Hepatocyte (in vitro differentiated cells and primary cell): ENCODE data around the genes INSM1 and NKX2-2.

GRCh38 chr20:19756000-19756623 lies 1.9 kb upstream of the RIN2 start:
- RAMPAGE, long total RNA = no peak
- RRBS = no CpG with 5 or more reads among the region's 15 CpGs

- RAMPAGE, long total RNA = no peak
- RRBS = no CpG with 5 or more reads among the region's 1 CpG
Measured at GRCh38 chr20:19785885-19786204, 27.8 kb downstream of the RIN2 start.

DNA sequence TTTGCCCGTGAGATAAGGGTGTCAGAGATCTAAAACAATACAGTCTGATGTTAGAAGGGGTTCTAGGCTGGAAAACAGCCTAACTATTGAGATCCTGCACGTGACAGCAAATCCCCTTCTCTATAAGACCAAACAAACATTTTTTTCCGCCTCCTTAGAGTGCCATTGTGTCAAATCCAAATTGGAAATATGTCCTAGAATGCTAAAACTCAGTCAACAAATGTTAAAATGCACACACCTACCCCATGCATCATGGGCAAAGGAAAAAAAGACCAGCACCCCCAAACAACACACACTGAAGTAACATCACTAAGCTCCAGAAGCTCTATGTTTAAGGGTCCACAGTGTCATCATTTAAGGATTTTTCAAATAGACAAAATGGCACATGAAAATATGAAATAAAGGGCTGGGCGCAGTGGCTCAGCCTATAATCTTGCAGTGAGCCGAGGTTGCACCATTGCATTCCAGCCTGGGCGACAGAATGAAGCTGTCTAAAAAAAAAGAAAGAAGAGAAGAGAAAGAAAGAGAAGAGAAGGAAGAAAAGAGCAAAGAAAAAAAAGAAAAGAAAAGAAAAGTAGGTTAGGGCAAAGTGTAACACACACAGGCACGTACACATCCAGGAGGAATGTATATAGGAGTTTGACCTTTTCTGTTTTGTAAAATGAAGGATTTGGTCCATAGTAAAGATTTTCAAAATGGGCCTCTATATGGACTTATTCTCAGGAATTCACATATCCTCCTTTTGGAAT lies 37.7 kb downstream of the RIN2 start:
- RAMPAGE, long total RNA = no peak
- RRBS = no CpG with 5 or more reads among the region's 7 CpGs

DNA sequence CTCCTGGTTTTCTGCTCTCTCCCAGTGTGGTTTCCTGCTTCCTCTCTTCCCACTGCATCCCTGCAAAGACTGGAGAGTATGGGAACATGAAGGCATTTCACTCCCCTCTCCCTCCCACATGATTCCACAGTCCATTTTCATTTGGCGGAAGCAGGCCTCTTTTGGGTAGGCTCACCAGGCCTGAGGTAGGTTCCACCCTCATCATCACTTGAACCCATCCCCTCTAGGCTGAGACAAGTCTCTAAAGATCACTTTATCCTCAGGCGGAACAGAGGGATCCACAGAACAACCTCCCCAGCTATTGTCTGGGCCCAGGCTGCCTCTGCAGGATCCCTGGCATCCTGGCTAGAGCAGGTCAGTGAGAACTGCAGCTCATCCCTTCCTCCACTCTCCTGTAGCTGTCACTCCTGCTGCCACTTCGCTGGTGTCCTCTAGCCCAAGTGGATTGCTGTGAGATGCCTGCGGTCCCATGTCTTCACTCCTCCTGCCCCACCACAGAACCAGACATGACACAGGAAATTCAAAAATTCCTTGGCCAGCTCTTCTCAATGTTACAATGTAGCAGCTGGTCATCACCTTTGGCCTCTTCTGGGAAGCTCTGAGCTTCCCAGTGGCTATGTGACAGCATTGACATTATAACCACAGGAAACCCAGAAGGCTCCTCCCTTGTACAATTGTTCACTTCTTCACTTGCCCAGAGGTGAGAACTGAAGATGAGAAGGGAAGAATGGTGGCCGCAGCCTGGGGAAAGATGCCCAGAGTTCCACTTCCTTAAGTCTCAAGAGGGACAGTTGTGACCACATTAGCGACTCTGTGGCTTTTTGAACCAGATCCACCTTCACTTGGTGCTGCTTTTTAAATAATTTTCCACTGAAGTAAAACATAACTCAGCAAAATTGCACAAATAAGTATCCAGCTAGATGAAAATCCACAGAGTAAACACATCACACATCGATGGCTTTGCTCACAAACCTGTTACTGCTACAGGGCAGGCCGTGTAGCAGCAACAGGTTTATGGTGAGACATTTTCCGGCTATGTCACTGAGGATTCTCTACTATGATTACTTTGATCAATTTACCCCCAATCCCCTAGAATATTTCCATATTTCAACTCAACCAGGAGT lies 76.2 kb upstream of the NAA20 start:
- RAMPAGE, long total RNA = no peak
- RRBS = no CpG with 5 or more reads among the region's 9 CpGs

DNA sequence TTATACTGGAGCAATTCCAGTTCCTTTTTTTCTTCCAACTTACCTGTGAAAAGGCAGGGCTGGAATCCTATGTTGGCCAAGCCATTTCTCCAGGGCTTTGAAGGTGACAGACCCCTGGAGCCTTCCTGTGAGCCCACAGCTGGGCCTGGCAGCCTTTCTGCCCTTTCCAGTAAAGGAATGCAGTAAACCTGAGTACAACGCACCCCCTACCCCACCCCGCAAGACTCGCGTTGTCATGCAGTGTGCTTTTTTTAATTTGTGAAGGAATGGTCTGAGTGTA lies 42.9 kb upstream of the NAA20 start:
- RAMPAGE, long total RNA = no peak
- RRBS = no CpG with 5 or more reads among the region's 4 CpGs

DNA sequence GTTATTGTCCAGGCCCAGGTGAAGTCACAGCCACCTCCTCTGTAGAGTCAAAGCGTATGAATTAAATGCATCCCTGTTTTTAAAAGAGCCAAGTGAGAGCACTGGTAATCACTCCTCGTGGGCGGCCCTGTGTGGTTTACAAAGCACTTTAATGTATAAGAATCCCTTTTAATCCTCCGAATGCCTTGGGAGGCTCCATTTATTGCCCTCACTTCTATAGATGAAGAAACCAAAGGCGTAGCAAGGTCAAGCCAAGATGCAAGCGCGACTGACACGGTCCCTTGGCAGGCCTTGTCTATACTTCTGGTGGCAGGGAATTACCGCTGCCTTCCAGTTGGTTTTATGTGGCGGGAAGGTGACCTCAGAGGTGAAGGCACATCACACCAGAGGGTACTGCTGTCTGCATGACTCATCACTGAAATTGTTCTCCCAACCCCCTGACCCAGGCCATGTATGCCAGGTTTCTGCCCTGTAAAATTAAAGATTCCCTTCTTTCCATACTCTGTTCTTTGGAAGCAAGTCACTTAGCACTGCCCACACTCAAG lies 36.2 kb upstream of the NAA20 start:
- RAMPAGE, long total RNA = no peak
- RRBS = no CpG with 5 or more reads among the region's 10 CpGs

- RAMPAGE, long total RNA = no peak
- RRBS = 3% methylated on average over 45 of the region's 105 CpGs
Measured at GRCh38 chr20:20367154-20368164, at the start of gene INSM1. Gene INSM1, plus strand, starts transcription at chr20:20368104.

- RAMPAGE, long total RNA = no peak
- RRBS = no CpG with 5 or more reads among the region's 4 CpGs
Measured at GRCh38 chr20:20504884-20505976, 137.3 kb downstream of the INSM1 start.

GRCh38 chr20:20512271-20513260 lies 144.7 kb downstream of the INSM1 start:
- RAMPAGE, long total RNA = no peak
- RRBS = no CpG with 5 or more reads among the region's 10 CpGs

GRCh38 chr20:20561724-20562665 lies 150.4 kb downstream of the RALGAPA2 start:
- RAMPAGE, long total RNA = no peak
- RRBS = no CpG with 5 or more reads among the region's 5 CpGs

- RAMPAGE, long total RNA = no peak
- RRBS = no CpG with 5 or more reads among the region's 9 CpGs
Measured at GRCh38 chr20:20601568-20602037, 110.8 kb downstream of the RALGAPA2 start.

DNA sequence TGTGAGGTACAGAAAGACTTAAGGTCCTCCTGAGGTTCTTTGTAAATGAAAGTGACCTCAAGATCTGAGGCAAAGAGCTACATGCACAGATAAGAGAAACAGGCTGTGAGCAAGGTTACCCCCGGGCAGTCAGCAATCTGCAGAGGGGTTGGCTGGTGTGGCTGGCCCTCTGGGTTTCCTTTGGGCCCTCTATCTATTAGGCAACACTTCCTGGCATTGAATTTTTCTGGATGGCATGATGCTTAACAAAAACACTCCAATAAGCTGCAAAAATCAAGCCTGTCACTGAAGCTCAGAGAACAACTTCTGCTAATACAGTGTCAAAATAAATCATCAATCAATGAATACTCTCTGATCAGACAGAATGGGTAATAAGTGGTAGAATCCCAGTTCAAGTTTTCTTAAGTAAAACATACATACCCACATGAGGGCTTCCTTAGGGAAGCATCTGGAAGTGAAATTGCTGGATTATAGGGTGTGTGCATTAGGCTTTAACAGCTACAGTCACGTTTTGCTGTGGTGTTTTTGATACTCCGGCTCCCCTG lies 49.0 kb upstream of the RALGAPA2 start:
- RAMPAGE, long total RNA = no peak
- RRBS = no CpG with 5 or more reads among the region's 3 CpGs

- RAMPAGE, long total RNA = no peak
- RRBS = no CpG with 5 or more reads among the region's 31 CpGs
Measured at GRCh38 chr20:21106226-21106545, 19.7 kb upstream of the KIZ start.

DNA sequence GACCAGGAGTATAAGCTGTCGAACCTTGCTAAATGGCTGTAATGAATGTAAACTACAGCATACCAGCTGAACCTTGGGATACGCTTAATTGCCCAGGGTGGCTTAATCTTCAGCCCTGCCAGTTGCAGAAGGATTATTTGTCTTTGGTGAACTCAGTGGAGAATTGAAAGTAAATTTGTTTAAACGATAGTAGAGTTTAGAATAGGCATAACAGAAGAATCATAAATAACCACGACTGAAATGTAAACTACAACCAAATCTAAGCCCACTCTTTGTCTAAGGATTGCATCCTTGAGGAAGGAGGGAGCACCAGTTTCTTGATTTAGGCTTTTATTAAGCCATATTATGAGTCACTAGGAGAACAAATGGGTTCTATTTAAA lies 40.9 kb downstream of the NKX2-2 start:
- RAMPAGE, long total RNA = no peak
- RRBS = no CpG with 5 or more reads among the region's 4 CpGs

- RAMPAGE, long total RNA = no peak
- RRBS = 3% methylated on average over 10 of the region's 69 CpGs
Measured at GRCh38 chr20:21513519-21514620, at the start of gene NKX2-2. Gene NKX2-2, minus strand, starts transcription at chr20:21514064.

GRCh38 chr20:22403754-22404639 lies 180.4 kb downstream of the FOXA2 start:
- RAMPAGE, long total RNA = no peak
- RRBS = no CpG with 5 or more reads among the region's 16 CpGs

DNA sequence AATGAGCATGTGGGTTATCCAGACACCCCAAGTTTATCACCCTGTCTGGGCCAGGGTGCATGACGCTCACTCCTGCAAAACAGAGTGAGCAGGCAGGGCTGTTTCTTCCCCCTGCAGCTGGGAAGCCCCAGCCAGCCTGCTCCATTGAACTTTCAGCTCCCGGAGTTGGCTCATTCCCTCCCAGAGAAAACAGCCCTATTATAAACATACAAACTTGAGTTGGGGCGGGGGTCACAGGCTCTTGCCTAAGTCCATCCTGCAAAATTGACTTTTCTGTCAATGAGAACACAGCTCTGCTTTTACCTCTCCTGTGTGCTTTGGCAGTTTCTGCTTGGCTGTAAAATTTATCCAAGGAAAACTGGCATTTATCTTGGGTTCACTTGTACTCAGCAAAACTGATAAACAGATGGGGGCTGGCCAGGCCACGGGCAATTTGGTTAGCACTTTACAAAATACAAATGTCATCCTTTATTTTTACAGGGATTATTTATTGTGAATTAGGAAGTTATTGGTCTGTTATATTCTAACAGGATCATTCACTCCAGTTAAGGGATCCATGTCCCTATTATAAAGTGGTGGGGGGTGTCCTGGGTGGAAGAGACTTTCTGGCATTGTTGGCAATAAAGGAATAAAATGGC lies 154.9 kb downstream of the FOXA2 start:
- RAMPAGE, long total RNA = no peak
- RRBS = no CpG with 5 or more reads among the region's 4 CpGs

- RAMPAGE, long total RNA = no peak
- RRBS = no CpG with 5 or more reads among the region's 4 CpGs
Measured at GRCh38 chr20:22513584-22513874, 70.8 kb downstream of the FOXA2 start.

- RAMPAGE, long total RNA = no peak
- RRBS = no CpG with 5 or more reads among the region's 16 CpGs
Measured at GRCh38 chr20:22523590-22524559, 60.5 kb downstream of the FOXA2 start.

DNA sequence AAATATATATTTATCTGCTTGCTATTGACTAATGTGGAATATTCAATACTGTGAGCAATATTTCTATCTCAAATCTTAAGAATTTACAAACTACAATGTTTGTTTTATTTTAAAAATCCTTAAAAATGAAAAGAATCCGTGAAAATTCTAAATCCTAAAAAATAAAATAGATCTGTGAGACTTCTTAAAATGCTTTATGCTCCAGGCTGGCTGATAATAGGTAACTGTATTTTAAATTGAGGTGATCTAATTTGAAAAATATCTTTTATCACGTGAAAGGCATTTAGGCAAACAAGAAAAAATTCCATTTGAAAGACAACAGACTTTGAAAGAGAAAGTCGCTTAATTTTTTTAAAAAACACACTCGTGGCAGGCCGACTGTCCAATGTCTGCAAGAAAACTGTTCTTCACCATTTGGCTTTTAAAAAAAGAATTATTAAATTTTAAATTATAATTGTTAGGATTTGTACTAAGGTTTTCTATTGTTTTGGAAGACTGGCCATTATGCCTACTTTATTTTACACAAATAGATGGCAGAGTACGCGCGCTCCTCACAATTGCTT lies 14.0 kb downstream of the FOXA2 start:
- RAMPAGE, long total RNA = no peak
- RRBS = no CpG with 5 or more reads among the region's 8 CpGs